ENCODE results near the genes RUNDC3A, GPATCH8 and ADAM11.

- RRBS = no CpG with 5 or more reads among the region's 38 CpGs
Measured at GRCh38 chr17:44110221-44111761, 12.7 kb downstream of the HDAC5 start.

GRCh38 chr17:44190913-44191361 lies 4.2 kb downstream of the TMUB2 start:
- RRBS = no CpG with 5 or more reads among the region's 6 CpGs

GRCh38 chr17:44307525-44308738 lies at the start of gene RUNDC3A:
Gene RUNDC3A (plus strand): TSS chr17:44308601.
- RRBS = 9% methylated on average over 16 of the region's 63 CpGs

GRCh38 chr17:44353562-44354557 lies 8.8 kb downstream of the GRN start:
- RRBS = 15% methylated on average over 45 of the region's 142 CpGs

- RRBS = 27% methylated on average over 10 of the region's 51 CpGs
Measured at GRCh38 chr17:44354558-44354943, 9.1 kb downstream of the FAM171A2 start.

GRCh38 chr17:44374512-44375229 lies 11.0 kb upstream of the FAM171A2 start:
- RRBS = 20% methylated on average over 3 of the region's 29 CpGs

DNA sequence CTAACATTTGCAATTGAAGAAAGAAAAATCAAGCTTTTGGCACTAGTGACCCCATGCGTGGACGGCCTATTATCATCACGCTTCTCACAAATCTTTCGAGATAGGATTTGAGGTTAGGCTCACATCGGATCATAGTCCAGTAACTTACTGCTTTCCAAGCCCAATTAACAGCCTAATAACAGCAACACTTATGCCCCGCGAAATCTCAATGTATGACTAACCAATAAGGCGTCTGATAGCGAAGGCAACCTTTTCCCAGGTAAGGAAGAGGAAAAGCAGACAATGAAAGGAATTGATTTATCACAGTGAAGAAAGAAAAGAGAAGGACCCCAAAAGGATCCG lies 674 bp downstream of the GPATCH8 start:
- RRBS = no CpG with 5 or more reads among the region's 10 CpGs

DNA sequence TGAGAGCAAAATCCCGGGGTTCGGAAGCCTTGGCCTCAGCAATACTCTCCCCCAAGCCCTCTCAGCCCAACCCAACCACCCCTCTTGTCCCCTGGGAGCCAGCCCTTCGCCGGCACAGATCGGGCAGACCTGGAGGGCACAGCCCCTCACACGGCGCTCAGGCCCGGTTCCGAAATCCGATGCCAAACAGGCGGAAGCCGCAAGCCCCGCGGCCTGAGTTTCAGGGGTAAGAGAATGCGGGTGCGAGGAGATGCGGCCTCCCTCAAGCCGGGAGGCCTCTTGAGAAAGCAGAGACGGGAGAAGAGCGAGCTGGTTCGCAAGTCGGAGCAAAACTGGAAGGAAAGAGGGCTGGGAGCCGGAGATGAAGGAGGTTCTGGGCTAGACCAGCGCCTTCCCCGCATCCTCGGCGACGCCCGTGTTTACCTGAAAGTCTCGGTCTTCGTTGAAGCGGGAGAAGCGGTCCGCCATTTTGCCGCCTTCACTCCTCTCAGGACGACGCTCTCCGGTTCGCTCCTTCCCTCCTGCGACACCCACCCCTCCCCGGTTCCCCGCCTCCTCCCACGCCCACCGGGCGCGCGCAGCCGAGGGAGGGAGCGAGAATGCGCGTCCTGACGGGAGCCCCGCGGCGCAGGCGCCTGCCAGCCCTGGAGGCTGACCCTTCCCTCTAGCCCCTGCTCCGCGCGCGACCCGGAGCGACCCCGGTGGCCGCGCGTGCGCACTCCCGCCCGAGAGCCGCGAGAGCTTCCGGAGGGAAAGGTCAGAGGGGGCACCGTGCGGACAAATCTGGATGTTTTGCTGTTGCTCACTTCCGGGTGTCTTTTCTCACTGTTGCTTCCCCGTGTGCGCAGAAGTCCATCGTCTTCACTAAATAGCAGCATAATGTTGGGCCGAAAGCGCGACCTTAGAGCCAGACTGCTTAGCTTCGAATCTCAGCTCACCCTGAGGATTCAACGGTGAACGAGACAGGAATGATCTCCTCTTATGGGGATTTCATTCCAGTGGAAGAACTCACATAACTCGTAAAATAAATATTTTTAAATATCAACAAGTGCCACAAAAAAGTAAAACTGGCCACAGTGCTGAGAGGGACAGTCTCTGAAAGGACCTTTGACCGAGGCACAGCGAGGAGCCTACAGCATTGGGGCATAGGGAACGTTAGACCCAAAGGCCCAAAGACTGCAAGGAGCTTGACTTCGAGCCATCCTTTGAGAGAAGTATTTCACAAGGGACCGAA lies at the start of gene GPATCH8:
TSS of gene GPATCH8 (minus strand) at position 504 of the 1,234 bp plus-strand sequence.
- RRBS = 4% methylated on average over 44 of the region's 90 CpGs

DNA sequence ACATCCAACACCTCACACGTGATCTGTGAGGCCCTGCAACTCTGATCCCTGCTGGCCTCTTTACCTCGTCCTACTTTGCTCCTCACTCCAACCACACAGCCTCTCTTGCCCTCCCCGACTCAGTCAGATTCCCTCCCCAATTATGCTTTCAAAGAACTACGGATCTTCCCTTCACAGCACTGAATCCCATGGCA lies 4.8 kb upstream of the FZD2 start:
- RRBS = no CpG with 5 or more reads among the region's 4 CpGs

GRCh38 chr17:44559602-44560229 lies 2.4 kb downstream of the FZD2 start:
- RRBS = no CpG with 5 or more reads among the region's 12 CpGs

DNA sequence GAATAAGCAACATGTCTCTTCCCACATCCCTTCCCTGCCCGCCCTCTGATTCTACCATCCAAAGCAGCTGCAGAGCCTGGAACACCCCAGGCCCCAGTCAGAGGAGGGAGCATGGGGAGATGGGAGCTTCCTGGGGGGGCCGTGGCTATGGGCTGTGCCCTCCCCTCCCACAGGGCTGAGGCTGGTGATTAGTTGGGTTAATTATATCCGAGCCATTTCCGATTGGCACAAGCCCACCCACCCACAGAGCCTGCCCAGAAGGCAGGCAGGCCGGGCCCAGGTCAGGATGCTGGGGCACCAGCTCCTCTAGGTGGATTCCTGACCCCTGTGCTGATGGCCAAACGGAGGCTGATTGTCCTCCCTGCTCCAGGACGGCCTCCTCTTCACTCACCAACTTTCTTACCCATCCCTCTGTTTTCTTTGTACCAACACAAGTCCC lies 28.6 kb upstream of the MEIOC start:
- RRBS = no CpG with 5 or more reads among the region's 7 CpGs

GRCh38 chr17:44758667-44759129 lies at the start of gene ADAM11:
Gene ADAM11 (plus strand): TSS chr17:44758988.
- RRBS = 3% methylated on average over 27 of the region's 59 CpGs

- RRBS = 68% methylated on average over 2 of the region's 20 CpGs
Measured at GRCh38 chr17:44786593-44787246, 27.9 kb downstream of the ADAM11 start.

GRCh38 chr17:44850704-44851592 lies 3.3 kb downstream of the HIGD1B start:
- RRBS = no CpG with 5 or more reads among the region's 12 CpGs

DNA sequence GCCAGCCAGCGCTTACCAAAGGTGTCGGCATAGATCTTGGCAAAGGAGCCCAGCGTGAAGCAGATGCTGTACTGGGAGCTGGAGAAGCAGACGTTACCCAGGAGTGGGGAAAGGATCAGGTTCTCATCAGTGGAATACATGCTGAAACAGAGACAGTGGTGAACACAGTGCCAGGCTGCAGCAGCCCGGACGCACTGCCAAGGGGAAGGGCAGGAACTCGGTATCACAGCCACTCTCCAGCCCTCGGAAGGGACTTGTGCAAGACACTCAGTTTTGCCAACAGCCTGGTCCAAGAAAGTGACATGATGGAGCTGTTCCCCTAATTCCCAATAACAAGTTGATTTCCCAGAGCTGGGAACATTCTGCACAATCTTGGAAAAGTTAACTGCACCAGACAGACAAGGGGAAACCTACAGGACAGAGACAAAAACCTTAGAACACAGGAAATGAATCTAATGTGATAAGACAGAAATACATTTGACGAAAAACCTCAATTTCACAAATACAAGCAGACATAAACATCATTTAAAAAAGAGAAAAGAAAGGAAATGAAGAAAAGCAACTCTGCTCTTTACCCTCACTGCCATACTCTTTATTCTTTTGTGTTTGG lies 24.9 kb downstream of the HIGD1B start:
- RRBS = no CpG with 5 or more reads among the region's 9 CpGs

DNA sequence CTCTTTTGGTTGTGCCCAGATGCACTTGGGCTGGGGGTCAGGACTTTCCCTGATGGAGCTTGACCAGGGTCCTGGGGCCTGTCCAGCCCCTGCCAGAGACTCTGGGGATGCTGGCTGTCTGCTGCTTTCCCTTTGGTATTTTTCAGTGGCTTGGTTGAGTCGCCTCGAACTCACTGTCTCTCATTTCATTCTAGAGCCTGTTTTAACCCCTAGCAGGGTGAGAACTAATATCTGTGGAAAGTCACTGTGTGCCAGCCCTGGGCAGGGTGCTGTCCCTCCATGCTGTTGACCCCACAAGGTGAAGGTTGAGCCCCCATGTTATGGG lies 33.0 kb downstream of the DCAKD start:
- RRBS = no CpG with 5 or more reads among the region's 2 CpGs

DNA sequence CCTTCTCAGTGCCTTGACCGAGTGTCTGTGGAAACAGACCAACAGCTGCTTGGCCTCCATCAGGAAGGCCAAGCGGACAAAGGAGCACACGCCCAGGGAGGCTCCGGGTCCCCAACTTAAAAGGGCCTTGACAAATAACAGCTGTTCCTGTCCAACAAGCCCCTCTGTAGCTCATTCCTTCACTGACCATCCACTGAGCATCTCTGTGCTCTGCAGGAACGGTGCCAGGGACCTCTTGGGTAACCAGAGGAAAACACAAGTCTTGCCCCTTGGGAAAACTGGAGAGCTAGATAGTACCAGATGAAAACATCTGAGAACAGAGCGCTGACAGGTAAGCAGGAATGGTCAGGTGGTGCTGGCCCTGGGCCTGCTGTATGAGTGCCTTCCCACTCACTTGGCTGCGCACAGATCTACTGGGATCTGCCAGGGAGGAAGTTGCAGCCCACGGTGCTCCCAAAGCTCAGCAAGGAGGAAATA lies 12.7 kb downstream of the DCAKD start:
- RRBS = 94% methylated on average over 3 of the region's 8 CpGs

DNA sequence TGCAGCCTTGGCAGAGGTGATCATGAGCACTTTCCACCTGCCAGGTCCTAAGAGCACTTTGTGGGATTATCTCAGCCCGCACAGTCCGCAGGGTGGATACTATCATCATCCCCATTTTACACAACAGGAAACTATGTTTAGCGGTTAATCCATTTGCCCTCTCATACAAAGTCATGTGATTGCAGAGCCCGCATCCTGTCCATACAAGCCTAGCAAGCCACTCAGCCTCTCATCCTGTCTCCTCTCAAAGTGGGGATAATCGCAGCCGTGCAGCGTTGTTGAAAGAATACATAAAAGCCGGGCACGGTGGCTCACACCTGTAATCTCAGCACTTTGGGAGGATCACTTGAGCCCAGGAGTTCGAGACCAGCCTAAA lies 847 bp upstream of the DCAKD start:
- RRBS = no CpG with 5 or more reads among the region's 10 CpGs

All from GM06990 (cell line).